Endometrial microvascular endothelial cells (primary cell): ENCODE measurements around a stretch of chr18.

DNA sequence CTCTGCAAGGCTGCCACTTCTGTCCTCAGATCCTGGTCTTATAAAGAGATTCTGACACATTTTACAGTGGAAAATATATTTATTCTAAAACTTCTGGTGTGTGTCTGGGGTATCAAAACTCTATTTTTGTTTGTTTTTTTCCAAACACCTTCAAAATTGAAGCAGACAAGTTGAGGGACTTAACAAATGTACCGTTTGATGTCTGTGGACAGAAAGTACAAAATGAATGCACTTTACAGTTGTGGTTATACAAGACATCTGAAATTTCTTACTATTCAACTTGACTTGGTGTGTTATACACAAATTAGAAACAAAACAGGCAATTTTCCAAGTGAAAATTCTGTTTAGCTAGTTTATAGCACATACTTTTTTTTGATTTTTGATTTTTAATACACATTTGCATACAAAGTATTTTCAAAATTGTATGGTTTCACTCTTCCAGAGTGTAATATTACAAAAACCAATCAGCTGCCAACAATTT lies 823.1 kb upstream of the SALL3 start:
- RAMPAGE, long total RNA = no peak

DNA sequence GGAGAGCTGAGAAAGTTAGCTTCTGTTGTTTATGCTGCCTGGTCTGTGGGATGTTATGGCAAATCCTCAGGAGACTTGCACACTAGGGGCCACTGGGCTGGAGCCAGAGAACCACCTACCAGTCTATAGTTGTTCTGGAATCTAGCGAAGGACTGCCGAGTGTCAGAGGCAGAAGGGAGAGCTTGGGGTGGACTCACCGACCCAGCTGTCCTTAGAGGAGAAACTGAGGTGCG lies 398.8 kb upstream of the SALL3 start:
- RAMPAGE, long total RNA = no peak

- RAMPAGE, long total RNA = no peak
Measured at GRCh38 chr18:78734435-78734721, 245.2 kb upstream of the SALL3 start.

DNA sequence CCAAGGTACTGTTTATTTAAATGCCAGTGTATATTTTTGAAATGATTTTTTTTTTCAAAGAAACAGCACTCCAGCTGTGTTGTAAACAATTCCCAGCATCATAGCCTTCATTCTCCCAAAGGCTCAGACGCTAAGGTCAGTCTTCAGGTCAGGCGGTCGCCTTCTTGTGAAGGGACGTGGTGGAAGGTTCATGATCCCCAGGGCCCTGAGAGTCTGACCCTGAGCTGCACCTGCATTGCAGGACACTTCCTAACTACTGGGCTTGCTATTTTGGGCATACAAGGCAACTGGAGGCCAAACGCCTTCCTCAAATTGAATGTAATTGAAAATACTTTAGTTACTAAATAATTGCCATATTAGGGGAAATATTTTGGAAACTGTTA lies 135.7 kb downstream of the ATP9B start:
- RAMPAGE, long total RNA = no peak

DNA sequence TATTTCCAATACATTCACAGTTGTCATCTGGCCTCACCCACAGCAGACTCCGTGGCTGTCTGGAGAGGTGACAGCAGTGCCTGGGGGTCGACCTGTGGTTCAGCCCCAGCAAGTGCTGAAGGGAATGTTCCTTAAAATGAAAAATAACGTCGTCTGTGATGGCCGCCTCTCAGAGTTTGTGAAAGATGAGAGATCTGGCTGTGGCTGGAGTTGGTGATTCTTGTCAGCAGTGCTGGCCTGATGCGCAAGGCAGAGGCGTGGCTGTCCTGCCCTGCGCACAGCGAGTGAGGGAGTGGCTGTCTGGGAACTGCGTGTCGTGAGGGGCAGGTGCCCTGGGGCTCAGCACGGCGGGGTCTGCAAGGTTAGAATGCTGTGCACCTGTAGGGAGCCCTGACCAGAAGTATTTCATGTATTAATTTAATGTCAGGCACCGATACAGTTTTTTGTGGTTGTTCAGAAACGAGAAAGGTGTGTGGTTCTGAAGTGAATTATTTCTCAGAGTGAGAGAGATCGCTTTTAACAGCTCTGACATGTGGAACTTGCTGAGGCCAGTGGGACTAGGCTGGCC lies 8.8 kb downstream of the NFATC1 start:
- RAMPAGE, long total RNA = no peak

DNA sequence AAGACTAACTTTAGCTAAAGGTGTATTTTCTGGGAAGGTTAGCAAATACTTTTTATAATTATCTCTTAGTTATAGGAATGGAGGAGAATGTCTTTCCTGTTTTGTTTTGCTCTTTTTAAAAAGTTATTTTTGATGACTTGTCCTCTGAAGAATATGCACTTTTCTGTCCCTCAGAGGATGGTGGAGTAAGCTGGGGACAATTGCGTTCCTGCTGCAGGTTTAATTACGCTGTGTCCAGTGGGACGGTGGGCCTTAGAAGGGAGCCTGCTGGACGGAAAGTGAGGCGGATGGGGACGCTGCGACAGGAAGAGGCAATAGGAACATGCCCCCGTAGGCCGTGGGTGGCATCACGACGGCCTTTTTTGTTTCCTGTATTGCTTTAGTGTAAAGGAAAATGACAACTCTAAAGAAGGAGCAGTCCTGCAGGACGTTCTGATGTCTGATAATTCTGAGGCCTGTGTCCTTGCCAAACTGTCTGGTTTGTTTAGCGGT lies 121.5 kb downstream of the NFATC1 start:
- RAMPAGE, long total RNA = no peak

DNA sequence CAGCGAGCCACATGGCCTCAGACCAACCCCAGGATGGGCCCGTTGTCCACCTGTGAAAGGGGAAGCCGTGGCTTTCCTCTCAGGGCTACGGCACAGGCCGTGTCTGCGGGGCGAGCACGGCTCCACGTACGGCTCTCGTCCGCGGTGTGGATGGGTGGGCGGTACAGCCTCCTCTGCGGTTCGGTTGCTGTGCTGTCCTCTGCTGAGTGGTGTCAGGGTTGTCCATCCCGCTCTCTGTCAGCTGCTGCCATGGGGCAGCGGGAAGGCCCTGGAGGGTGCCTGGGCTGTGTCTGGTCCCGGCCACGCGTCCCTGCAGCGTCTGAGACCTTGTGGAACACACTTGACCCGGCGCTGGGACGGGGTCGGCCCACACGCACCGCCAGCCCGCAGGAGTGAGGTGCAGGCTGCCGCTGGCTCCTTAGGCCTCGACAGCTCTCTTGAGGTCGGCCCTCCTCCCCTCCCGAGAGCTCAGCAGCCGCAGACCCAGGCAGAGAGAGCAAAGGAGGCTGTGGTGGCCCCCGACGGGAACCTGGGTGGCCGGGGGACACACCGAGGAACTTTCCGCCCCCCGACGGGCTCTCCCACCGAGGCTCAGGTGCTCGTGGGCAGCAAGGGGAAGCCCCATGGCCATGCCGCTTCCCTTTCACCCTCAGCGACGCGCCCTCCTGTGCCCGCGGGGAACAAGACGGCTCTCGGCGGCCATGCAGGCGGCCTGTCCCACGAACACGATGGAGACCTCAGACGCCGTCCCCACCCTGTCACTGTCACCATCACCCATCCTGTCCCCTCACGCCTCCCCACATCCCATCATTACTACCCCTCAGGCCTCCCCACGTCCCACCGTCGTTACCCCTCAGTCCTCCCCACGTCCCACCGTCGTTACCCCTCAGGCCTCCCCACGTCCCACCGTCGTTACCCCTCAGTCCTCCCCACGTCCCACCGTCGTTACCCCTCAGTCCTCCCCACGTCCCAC lies 128.8 kb downstream of the NFATC1 start:
- RAMPAGE, long total RNA = no peak

- RAMPAGE, long total RNA = no peak
Measured at GRCh38 chr18:79588508-79589522, 90.8 kb upstream of the CTDP1 start.

DNA sequence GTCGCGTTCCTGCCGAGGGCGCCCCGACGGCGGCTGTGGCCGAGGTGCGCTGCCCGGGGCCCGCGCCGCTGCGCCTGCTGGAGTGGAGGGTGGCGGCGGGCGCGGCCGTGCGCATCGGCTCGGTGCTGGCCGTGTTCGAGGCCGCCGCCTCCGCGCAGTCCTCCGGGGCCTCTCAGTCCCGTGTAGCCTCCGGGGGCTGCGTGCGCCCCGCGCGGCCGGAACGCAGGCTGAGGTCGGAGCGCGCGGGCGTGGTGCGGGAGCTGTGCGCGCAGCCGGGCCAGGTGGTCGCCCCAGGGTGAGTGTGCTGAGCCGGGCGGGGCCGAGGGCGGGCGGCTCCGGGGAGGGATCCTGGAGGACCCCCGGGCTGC lies 348 bp downstream of the CTDP1 start:
- RAMPAGE, long total RNA = no peak

DNA sequence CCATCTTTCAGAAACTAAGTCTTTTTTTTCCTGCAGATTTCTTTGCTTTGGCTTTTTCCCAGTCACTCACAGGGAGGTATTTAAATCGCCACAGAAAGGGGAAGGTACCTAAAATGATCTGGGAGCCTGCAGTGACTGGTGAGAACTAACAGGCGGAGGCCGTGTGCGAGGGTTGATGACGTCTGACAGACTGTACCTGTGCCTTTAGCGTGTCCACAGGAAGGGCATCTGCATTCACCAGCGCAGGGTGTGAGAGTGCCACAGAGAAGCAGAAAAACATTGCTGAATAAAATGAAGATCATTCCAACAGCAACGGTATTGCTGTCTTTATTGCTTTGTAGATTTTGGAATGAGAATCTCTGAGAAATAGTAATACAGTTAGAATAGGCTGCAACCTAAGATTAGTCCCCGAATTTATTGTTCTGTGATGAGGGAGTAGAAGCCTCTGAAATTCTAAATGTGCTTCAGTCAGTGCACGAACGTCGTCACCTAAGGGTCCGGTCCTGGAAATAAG lies 5.7 kb downstream of the CTDP1 start:
- RAMPAGE, long total RNA = no peak

DNA sequence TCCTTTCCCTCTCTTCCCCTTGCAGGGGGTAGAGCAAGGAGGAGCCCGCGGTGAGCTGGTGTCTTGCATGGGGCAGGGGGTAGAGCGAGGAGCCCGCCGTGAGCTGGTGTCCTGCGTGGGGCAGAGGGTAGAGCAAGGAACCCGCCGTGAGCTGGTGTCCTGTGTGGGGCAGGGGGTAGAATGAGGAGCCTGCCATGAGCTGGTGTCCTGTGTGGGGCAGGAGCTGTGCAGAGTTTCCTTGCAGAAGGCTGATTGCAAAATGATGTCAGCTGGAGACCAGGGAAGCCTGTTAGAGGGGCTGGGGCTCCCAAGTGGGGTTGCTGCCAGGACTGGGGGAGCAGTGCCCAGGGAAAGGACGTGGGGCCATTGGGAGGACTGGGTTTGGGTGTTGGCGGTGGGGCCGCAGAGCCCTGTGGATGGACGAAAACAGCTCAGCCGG lies 13.0 kb downstream of the CTDP1 start:
- RAMPAGE, long total RNA = no peak

DNA sequence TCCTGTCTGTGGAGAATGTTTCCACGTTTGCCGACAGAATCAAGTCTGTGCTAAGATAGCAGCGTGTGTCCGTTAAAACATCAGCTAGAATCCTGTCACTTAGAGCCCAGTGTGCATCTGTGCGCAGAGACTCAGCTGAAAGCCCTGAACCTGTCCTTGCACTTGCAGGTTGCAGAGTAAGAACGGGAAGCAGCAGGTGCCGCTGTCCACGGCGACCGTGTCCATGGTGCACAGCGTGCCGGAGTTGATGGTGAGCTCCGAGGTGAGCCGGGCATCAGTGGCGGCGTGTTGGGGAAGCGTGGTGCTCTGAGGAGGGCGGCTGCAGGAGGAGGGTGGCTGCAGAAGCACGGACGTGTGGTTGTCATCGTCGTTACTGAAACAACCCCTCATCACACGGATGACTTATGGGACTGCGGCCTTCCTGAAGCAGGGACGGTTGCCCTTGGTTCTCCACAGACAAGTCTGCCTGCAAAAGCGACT lies 16.2 kb downstream of the CTDP1 start:
- RAMPAGE, long total RNA = no peak

- RAMPAGE, long total RNA = no peak
Measured at GRCh38 chr18:79718333-79718688, 38.7 kb downstream of the CTDP1 start.

DNA sequence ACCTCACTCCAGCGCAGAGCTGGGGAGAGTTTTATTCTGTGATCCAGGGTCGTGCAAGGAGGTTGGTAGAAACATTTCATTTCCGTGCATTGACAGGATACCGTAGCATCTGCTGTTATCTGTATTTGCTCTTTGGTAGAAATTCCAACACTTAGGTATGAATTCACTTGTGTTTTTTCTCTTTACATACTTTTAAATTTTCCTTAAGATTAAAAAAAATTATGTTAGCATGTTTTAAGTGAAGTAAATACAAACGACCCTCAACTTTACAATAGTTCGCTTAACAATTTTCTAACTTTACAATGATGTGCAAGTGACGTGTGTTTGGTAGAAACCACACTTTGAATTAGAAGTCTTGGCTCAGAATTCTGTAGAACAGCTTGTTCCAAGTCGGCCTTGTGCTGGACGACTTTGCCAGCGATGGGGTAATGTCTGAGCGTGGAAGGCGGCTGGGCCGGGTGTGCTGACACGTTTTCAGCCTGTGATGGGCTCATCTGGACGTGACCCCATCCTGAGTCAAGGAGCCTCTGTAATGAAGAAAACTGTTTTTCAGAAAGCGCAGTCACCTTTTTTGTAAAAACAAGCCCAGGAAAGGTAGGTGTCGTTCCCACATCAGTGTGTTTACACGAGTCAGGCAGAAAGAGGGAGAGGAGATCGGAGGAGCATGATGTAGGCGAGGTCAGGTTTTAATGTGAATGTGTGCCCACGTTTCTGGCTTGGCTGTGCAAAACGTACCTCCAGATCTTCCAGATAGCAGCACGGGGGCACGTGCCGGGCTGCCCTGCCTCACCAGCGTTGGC lies 54.3 kb downstream of the CTDP1 start:
- RAMPAGE, long total RNA = no peak

DNA sequence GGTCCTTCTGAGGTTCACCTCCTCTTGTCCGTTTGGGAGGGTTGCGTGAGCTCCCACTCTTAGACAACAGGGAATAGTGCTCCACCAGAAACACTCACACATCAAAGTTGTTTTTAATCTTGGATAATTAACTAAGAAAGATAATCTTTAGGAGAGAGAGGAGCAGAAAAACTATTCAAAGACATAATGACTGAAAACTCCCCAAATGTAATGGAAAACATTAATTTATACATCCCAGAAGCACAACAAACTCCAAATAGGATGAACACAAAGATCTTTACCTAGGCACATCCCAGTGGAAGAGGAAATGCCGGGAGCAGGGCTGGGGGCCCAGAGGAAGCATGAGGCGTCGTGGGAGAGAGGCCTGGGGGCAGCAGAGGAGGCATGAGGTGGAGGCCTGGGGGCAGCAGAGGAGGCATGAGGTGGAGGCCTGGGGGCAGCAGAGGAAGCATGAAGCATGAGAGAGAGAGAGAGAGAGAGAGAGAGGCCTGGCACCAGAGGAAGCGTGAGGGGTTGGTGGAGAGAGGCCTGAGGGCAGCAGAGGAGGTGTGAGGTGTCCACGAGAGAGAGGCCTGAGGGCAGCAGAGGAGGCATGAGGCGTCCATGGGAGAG lies 55.9 kb upstream of the KCNG2 start:
- RAMPAGE, long total RNA = no peak

- RAMPAGE, long total RNA = no peak
Measured at GRCh38 chr18:79911772-79912327, 39.6 kb downstream of the SLC66A2 start.

- RAMPAGE, long total RNA = no peak
Measured at GRCh38 chr18:79937877-79938663, 13.4 kb downstream of the SLC66A2 start.

GRCh38 chr18:80033169-80034323 lies 688 bp upstream of the RBFA start:
- RAMPAGE, long total RNA = no peak

DNA sequence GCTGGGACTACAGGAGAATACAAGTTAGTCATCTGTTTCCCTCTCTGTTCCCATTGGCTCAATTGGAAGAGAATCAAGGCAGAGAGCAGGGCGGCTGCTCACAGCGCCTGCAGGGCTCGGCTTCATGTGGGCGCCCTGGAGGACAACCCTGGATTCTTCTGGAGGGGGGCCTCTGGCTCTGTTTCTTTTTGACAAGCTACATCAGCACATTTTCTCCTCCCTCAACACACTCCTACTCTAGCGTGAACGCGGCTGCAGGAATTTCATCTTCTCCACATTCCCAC lies 50.8 kb downstream of the PARD6G start:
- RAMPAGE, long total RNA = no peak